ENCODE data around the genes MAGEB17, RS1 and PPEF1.

- PRO-cap: no peak
- CAGE, long polyA plus RNA: no peak
Measured at GRCh38 chrX:15616369-15616864, 15.7 kb upstream of the ACE2 start.

GRCh38 chrX:16167195-16167628, at the start of gene MAGEB17:
MAGEB17 (plus strand) TSS chrX:16167481.
- PRO-cap: no peak
- CAGE, long polyA plus RNA: no peak

GRCh38 chrX:16947300-16947721, 853 bp downstream of the REPS2 start:
- PRO-cap: no peak
- CAGE, long polyA plus RNA: no peak

DNA sequence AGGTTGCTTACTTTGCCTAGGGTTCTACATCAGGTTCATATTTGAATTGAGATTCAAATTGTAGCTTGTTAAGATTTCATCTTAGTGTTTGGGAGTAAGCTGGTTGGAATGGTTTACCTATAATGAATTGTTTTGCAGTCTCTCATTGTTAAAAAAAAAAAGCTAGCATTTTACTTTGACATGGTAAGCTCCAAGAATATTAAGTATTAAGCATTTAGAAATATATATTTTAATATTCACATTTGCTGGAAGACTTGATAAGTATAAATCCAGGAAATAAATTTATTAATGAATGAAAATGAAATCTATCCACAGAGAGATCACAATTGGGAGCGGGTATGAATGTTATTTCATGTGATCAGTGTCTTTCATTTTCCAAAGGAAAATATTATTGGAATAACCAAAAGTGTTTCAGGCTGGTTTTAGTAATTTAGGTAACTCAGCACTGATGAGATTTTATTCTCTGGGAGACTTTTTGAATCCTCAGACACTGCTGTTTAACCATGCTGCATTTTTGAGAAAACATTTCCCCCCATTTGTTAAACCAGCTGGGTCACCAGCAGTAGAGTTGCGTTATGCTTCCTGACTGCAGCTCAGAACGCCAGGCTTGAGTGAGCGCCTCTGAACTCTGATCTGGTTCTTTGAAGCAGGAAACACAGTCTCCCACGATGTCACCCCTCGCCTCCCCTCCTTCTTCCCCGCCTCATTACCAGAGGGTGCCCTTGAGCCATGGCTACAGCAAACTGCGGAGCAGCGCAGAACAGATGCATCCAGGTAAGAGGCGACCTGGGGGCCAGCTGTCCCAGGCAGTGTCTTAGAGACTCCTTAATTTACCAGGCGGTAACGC, 78.2 kb downstream of the REPS2 start:
- PRO-cap: no peak
- CAGE, long polyA plus RNA: no peak

DNA sequence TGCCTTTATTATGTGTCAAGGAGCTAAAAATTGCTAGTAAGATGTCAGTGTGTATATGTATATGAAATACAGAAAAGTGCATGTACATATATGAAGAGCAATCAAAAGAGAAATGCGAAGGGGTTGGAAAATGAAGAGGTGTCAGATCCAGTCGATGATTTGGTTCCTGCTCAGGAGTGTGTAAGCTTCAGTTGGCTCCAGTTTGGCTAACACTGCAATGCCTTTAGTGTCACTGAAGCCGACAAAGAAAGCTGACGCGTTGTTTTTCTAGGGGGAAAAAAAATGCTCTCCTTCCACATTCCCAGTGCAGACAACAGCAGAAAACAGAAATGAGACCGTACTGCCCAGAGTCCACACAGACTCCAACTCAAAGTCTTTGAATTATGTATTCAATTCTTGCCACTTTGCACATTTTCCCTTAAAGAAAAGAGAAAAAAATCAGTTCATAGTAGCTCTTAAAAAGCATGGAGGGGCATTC, 154.3 kb downstream of the NHS start:
- PRO-cap: no peak
- CAGE, long polyA plus RNA: no peak

GRCh38 chrX:17718348-17719077, 18.8 kb upstream of the SCML1 start:
- PRO-cap: no peak
- CAGE, long polyA plus RNA: no peak

DNA sequence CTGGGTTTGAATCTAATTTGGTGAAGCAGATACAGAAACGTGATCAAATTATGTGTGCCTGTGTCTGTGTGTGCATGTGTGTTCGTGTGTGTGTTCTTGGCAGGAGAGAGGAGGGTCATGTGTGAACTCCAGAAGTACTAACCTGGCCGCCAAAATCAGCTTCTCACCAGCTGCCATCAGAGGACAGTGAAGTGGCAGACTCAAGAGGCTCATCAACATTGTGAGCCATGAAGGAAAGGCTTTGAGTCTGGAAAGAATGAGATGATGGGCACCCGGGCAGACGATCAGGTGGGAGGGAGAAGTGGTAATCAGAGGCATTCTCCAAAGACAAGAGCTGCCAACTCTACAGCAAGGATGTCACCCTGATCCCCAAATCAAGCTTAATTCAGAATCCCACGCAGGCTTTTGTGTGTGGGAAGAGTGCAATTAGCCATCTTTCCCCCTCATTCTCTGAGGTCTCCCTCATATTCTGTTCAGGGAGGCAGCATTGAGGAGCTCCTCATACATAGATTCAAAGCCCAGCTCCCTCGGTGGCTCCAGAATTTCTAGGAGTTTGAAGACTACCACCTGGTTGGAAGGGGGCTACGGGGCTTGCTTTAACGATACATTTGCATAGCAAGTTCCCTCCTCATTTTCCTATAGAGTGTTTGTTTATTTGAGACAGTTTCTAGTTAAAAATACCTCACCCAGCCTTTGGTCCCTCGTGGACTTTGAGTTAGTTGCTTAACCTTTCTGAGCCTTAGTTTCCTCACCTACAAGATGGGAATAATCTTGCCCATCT, 4.1 kb downstream of the RAI2 start:
- PRO-cap: no peak
- CAGE, long polyA plus RNA: no peak

DNA sequence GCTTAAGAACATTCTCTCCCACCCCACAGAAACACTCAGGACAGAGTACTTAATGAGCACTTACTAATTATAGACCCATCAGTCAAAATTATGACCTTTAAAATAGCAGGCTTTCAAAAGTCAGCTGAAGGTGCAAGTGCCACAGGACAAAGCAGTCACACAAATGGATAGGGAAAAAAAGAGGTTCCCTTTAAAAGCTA, 69.0 kb downstream of the BEND2 start:
- PRO-cap: no peak
- CAGE, long polyA plus RNA: no peak

DNA sequence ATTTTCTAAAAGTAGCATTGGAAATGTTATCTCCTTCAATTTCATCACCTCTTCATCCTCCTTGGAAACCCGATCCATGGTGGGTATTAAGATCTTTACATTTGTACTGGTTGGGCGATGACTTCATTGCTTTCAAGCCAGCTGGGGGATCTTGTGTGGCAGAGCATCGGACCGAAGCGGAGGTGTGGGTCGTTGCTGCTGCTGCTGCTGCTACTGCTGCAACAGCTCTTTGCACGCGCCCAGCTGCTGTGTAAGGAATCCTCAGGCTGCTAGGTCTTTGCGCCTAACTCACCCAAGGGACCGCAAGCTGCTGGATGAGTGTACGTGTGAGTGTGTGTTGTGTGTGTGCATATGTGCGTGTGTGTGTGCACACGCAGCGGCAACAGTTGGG, 882 bp upstream of the CDKL5 start:
- PRO-cap: no peak
- CAGE, long polyA plus RNA: no peak

GRCh38 chrX:18671933-18672337, at the start of gene RS1:
RS1 (minus strand) TSS chrX:18672108.
- PRO-cap: no peak
- CAGE, long polyA plus RNA: no peak

- PRO-cap: bidirectional peak, plus-strand start at chrX:18675087, minus-strand start at chrX:18674986
- CAGE, long polyA plus RNA: no peak
Measured at GRCh38 chrX:18674820-18675497, 3.1 kb upstream of the RS1 start.

DNA sequence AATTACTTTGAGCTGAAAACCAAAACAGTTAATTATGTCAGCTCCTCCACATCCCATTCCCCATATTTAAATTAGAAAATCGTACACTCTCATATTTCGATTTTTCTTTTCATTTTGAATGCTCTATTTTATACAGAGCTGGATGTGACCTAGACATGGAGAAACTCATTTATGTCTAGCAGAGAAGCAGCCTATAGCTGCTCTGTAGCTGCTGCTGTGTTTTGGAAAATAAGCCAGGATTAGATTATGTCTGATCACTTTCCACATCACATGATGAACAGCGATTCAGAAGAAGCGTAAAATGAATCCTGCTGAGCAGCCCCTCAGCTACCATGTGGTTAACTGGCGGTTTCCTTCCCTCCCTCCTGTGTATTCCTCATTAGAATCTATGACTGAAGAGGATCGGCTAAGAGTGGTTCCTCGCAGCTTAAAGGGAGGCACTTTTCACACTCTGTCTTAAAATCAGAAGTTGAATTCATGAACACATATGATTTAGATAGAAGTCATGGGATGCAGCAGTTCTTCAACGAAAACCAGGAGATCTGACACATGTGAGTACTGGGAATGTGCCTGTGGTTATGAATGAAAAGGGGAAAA, at the start of gene PPEF1:
PPEF1 (plus strand) TSS at position 370 of the 597 bp plus-strand sequence.
- PRO-cap: no peak
- CAGE, long polyA plus RNA: no peak

DNA sequence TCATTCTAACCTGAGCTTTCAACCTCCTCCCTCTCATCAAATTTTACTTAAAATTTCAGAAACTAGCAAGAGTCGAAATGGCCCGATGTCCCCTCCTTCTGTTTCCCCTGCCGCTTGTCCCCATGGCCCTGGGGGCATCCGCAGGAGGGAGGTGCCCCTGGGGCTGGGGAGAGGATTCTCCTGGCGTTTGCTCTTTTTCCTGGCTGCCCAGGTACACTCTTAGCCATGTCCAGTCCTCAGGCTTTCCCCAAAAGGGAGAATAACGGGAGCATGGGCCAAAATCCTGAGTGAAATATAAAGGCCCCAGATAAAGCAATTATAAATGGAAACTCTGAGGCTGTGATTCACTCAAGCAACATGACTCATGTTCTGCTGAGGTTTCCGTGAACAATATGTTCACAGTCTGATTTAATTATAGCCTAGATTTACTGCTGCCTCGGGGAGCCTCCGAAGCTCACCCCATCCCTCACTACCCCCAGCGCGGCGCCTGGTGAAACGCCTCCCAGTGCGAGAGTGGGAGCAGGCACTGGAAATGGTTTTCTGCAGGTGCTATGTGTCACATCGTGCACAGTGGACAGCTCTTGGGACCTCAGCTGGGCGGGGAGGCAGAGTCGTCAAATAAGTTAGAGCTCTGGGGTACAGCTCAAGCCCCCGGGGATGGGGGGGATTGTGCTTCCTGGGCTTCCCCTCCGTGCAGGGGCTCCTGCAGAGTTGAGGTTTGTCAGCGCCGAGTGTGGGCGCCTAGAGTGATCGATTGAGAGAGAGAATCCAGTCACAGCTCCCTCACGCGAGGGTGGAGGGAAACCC, 110.8 kb downstream of the PHKA2 start:
- PRO-cap: no peak
- CAGE, long polyA plus RNA: no peak

DNA sequence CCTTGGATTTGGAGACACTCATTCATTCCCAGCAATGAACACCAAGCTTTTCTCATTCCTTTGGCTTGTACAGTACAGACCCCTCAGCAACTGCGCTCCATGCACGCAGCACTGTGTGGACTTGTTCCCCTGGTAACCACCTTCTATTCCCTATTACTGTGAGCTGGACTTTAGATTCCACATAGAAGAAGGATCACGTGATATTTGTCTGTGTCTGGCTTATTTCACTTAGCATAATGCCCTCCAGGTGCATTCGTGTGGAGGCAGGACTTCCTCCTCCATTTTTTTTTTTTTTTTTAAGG, 106.5 kb downstream of the PHKA2 start:
- PRO-cap: no peak
- CAGE, long polyA plus RNA: no peak

DNA sequence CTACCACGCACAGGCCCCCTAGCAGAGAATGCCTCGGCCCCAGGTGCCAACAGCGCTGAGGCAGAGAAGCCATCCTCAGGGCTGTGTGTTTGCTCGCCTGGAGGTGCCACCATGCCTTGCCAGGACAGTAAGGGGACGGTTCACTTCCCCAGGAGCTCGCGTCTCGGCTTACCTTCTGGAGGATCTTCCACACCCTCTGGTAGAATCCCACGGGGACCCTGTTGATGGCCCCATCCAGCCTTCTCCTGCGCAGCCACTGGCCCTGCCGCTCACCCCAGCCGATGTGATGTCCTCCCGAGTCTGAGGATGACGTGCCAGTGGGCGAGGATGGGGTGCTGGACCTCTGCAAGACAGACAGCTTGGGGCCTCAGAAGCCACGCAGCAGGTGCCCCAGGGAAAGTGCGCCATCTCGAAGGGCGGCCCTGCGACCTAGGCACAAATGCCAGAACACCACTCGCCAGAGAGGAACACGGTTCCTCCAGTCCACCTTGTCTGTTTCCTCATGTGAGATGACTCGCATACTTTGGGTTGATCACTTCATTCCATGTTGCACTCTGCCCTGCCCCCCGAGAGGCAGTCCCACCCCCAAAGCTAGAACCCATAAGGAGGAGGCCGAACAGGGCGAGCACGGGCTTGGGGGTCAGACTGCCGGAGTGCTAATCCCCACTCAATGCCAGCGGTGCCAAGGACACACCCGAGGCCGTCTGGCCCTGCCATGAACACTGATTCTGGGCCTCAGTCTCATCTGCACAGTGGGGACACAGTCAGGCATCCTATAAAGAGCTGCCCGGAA, 86.7 kb downstream of the PHKA2 start:
- PRO-cap: no peak
- CAGE, long polyA plus RNA: no peak

DNA sequence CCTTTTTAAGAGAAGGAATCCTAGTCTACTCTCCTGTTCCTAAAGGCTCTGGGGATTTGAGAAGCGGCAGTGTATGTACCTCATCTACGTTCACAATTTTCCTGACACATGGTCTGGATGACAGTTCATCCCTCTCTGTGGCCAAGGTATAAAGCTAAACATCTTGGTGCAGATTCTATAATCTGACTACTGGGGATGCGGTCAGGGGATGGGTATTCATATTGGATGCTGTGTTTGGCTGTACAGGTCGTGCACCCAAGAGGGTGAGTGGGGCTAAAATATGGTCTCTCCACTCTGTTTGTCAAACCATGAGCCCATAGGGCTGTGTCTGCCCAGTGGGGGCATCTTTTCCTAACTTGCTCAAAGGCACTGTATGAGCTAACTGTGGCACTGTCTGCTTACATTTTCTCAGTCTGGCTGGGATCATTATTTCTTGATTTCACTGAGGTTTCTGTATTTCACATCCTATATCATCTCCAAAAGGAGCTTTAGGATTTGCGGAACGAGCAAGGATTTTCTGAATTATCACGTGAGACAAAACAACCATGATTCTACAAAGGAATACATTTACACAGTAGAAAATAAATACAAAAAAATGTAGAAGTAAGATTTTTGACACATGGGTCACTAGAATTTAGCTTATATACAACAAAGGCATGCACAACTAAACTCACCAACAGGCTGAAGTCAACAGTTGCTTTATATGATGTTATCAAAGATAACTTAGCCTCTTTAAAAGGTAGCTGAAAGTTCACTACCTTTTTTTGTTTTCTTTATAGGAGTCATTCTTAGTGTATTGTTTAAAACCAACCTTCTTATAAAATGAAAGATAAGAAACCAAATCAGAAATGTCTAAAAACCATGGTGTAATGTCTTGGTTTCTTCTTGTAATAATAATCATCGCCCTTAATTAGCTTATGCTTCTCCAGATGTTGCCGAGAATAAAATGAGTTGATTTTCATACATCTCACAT, 6.2 kb upstream of the PHKA2 start:
- PRO-cap: no peak
- CAGE, long polyA plus RNA: no peak

- PRO-cap: no peak
- CAGE, long polyA plus RNA: no peak
Measured at GRCh38 chrX:19568928-19570072, 54.0 kb upstream of the MAP3K15 start.

GRCh38 chrX:19792588-19792956, 94.8 kb downstream of the SH3KBP1 start:
- PRO-cap: no peak
- CAGE, long polyA plus RNA: no peak

DNA sequence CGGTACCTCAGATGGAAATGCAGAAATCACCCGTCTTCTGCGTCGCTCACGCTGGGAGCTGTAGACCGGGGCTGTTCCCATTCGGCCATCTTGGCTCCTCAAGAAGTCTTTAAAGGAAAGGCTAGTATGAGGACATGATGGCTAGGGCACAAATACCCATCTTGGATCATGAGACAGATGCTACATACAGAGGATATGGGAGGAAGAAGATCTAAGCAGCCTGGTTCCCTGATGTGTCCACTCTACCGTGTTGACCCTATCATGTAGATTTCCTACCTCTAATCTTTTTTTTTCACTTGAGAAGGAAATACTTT, 44.7 kb downstream of the BCLAF3 start:
- PRO-cap: no peak
- CAGE, long polyA plus RNA: no peak

- PRO-cap: unidirectional peak, minus-strand start at chrX:20136135
- CAGE, long polyA plus RNA: no peak
Measured at GRCh38 chrX:20136006-20136666, 5.5 kb downstream of the EIF1AX start.